Metastatic Liver Carcinoma in the Adrenal Gland (tissue), 2 donors: ENCODE data around the gene REL.

DNA sequence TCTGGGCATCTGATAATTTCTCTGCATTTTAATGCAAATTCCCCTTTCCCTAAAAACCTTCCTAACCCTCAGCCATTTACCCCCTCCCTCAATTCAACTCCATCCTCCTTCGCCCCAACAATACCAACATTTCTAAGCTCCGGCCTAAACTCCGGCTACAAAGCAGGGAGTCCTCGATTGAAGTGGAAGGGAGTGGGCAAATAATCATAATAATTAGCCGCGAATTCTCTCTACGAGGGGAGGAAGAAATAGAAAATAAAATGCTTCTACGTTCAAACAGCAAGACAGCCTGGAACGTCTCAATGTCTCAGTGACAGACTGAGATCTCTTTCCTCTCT, 4.6 kb downstream of the BCL11A start:
- PRO-cap, 2 experiments: no peak in any of the 2 experiments

- PRO-cap, 2 experiments: no peak in any of the 2 experiments
These were observed 2.3 kb downstream of the BCL11A start for GRCh38 chr2:60551166-60551626.

DNA sequence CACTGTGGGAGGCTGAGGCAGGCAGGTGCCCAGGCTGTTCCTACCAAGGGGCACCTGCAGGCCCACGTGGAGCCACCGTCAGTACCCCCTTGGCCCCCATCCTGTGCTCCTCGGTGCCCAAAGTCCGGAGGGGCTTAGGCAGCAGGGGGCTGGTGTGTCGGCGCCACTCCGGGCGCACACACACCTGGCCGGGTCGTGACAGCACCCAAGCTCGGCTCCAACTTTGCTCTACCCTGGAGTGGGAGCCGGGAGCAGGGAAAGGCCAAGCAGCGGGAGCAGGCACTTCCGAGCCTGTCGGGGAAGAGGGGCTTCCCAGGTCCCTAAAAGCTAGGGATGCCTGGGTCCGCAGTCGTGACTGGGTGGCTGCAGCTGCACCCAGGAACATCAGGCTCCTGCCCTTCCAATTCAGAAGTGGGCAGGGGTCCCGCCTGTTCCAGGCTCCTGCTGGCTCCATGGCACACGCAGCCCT, 48.4 kb downstream of the PAPOLG start:
- PRO-cap, 2 experiments: no peak in any of the 2 experiments

DNA sequence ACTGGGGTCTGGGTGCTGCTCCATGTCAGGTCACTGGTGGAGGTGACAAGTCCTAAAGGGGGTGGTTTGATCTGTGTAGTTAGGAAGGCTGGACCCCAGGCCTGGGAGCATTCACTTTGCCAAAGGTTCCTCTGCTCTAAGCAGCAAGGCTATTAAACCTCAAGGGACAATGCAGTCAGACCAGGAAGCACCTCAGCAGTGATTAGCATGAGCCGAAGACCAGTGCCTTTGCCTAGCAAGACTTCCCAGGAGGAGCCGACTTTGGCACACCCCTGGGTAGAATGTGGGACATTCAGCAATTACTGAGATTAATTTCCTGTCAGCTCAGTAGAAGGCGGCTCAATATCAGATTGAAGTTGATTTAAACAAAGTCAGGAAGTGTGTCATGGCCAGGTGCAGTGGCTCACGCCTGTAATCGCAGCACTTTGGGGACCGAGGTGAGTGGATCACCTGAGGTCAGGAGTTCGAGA, 53.3 kb downstream of the PAPOLG start:
- PRO-cap, 2 experiments: no peak in any of the 2 experiments

DNA sequence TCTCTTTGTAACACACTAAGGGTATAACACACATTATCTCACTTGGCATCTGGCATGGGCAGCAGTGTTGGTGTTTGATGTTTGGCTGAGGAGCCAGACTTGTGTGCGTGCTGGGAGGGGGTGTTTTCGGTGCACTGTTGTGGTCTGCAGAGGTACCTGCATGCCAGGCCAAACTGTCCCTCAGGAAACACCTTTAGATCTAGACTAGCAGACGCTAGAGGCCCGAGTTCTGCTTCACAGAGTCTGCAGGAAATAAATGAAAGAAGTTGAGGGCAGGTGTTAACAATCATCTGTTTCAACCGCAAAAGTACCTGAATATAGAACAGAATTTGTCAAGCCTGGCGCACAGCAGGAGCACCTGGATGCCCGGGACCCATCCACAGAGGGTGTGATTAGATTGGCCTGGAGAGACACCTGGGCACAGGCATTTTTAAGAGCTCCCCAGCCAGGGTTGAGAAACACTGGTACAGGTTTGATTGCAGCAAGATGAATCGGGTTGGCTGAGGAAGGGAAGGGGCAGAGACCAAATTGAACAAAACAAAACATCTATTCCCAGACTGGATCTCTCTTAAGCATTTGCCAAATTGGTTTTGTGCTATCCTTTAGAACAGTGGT, 40.4 kb upstream of the REL start:
- PRO-cap, 2 experiments: no peak in any of the 2 experiments

DNA sequence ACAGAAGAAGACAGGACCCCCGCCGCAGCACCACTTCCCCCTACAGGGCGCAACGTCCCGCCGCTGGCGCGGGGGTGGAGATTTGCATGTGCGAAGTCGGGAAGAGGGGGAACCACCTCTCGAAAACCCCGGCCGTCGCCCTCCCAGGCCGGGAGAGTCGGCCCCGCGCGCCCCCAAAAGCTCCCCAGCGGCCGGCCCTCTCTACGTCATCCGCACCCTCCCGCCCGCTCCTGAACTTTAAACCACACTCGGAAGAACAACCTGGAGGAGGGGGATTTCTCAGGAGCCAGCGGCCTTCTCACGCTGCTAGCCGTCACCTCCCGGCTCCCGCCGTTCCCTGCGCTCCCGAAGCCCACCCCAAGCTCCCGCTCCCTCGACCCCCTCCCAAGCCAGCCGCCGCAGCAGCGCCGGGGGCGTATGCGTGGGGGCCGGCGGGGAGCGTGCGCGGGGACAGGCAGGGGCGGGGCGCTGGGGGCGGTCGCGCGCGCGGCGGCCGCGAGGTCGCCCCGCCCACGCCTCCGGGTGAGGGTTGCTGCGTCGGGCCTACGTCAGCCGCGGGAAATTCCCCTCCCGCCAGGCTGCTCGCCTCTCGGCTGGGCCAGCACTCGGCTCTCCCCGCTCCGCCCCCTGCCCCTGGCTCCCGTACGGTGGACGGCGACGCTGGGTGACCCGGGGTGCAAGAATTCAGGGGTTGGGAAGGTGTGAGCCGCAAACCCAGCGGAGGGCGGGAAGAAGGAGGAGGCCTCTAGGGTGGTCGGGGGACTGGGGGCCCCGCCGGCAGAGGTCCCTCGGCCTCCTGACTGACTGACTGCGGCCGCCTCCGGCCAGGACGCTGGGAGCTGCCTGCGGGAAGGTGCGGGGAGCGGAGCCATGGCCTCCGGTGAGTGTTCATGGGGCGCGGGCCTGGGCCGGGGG, at the start of gene REL:
REL (plus strand) TSS at position 604 of the 915 bp plus-strand sequence.
- PRO-cap, 2 experiments: peak in 2 of 2 experiments; most common plus-strand start position 679 of the sequence (in 2); most common minus-strand start position 212 of the sequence (in 2)

DNA sequence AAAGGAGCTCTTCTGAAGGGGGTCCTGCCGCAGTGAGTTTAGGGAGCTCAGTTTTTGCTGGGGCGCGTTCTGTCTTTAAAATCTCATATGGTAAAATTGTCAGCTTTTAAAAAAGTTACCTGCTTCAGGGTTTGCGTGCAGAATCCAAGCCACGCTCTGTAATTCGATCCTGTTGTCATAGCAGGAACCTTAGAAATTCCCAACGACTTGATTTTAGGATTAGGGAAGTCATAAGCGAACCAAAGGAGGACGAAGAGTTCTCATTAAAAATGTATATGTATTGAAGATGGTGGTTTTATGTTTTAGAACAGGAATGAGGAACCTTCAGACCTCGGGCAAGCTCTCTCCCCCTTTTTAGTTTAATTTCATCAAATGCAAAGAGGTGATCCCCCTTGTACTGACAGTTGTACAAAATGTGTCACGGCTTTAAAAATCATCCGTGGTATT, 535 bp downstream of the REL start:
- PRO-cap, 2 experiments: no peak in any of the 2 experiments

DNA sequence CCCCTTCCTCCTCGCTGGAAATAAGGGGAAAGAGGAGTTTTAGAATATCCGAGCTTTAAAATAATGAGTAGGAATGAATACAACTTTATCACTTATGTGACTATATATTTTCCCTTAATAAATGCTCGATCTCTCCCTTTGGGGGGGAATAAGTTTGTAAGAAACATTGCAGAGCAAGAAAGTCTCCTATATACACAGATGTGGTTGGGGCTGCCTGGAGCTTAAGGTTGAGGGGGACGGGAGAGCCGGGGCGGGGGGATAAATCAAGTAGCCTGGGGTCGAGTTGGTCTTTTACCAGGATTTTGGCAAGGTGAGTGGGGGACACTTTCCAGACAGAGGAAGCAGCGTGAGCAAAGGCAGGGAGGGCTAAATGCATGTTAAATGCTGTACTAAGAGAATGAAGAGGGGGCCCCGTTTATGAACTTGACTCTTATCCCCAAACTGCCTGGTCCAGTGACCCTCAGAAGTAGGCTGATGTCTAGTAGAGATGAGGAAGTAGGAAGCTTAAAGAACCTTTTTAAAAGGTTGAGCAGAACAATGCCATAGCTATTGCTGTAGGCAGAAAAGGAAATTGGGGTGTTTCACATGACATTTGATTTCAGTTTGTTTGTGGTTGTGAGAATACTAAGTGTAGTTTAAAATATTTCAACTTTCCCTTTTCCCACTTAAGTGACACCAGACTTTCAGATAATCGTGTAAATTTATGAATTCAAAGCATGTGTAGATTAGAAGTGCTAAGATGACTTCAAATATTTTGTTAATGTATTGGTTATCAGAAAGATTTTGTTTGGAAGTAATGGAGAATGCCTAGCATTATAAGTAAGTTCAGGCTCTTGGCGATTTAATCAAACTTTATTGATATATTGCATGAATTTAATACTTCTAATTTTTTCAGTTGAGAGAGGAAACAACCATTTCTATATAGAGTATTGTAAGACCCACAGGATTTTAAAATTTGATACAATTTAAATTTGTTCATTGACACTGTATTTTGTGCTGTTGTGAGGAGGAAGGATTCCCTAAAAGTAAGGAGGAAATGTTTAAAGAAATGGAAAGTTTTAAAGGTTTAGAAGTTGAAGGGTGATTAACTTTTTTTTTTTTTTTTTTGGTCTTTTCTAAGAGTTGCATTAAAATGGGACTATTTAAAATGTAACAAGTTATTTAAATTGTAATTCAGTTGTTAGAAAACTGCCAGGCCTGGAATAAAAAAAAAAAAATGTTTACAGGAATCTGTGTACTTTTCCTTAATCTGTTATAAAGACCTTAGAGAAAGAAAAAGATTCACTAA, 1.8 kb downstream of the REL start:
- PRO-cap, 2 experiments: no peak in any of the 2 experiments

DNA sequence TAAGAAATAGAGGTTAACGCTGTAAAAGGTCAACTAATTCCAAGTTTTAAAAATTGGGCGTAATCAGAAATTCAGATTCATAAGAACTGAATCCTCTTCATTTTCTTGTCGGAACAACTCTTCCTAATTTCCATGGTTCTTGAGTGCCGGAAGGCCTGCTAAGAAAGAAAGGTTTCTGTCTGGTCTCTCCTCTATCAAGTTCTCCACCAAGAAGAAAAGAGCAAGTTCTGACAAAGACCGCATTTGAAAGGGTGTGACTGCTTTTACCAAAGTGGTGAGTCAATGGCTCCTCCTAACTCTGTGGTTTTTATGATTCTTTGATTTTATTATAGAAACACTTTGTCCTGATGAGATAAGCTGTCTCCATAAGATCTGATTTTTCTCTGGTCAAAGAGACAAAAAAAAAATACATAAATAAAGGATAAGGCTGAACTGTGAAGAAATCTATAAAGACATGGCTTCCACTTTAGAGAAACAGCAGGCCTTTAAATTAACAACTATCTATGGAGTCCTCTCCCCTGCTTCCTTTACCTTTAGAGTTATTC, 67.5 kb downstream of the REL start:
- PRO-cap, 2 experiments: no peak in any of the 2 experiments

- PRO-cap, 2 experiments: no peak in any of the 2 experiments
These were observed 1.6 kb upstream of the PEX13 start for GRCh38 chr2:61015958-61016336.

- PRO-cap, 2 experiments: no peak in any of the 2 experiments
These were observed 38.3 kb downstream of the C2orf74 start for GRCh38 chr2:61200176-61200807.

DNA sequence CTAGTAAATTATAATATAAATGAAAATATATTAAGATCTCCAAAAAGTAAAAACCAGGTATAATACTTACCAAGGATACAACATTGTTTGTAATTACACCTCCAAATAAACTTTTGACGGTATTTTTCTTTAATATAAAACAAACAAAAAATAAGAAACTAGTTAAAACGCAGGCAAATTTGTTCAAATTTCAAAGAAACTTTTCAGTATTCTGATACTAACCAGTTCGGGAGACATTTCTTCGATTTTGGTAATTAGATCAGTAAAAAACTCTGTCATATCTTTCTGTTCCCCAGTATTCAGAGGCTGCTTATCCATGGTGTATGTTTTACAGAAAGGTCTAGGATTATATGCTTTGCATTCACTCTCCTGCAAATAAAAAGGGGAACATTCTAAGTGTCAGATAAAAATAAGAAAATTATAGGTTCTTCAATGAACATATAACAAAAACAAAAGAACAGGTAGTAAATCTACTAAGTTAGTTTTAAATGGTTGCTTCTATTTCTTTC, 95.0 kb downstream of the C2orf74 start:
- PRO-cap, 2 experiments: no peak in any of the 2 experiments

GRCh38 chr2:61421064-61421561, 49.8 kb downstream of the USP34 start:
- PRO-cap, 2 experiments: no peak in any of the 2 experiments

GRCh38 chr2:61460025-61460669, 10.7 kb downstream of the USP34 start:
- PRO-cap, 2 experiments: no peak in any of the 2 experiments

- PRO-cap, 2 experiments: peak in 2 of 2 experiments; most common plus-strand start chr2:61538810 (in 1); most common minus-strand start chr2:61538684 (in 1)
These were observed 317 bp upstream of the XPO1 start for GRCh38 chr2:61538413-61538933.

GRCh38 chr2:61538934-61539161, 692 bp upstream of the XPO1 start:
- PRO-cap, 2 experiments: peak in 1 of 2 experiments; most common plus-strand start chr2:61538989 (in 1)

DNA sequence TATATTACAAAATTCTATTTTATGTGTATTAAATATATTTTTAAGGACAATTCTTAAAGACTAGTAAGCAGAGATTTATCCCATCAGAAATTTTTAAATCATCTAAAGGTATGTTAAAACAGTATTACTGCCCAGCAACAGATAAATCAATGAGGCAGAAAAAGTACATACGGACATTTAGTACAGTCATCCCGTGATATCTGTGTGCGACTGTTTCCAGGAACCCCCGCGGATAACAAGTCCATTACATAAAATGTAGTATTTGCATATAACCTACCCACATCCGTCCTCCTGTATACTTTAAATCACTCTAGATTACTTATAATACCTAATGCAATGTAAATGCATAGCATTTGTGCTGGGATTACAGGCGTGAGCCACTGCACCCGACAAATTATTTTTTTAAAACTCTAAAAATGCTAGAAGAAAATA, 91.7 kb downstream of the FAM161A start:
- PRO-cap, 2 experiments: no peak in any of the 2 experiments

- PRO-cap, 2 experiments: no peak in any of the 2 experiments
These were observed 65.3 kb downstream of the COMMD1 start for GRCh38 chr2:61970878-61971110.

DNA sequence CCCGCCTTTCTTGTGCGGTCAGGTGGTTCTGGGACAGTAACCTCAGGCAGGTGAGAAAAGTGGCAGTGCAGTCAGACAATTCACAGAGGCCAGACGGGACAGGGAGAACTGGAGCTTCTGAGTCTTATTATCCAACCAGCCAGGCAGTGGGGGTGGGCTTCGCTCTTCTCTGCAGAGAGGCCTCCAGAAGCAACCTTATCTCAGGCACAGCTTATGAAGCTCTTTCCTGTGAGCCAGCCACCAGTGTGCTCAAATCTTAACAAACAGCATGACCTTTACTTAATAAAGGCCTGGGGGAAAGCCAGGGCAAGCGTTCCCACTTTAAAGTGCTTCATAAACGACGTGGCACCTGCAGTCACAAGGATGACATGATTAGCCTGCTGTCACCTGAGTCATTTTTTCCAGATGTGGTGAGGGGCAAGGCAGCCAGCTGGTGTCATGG, 109.7 kb downstream of the B3GNT2 start:
- PRO-cap, 2 experiments: no peak in any of the 2 experiments

DNA sequence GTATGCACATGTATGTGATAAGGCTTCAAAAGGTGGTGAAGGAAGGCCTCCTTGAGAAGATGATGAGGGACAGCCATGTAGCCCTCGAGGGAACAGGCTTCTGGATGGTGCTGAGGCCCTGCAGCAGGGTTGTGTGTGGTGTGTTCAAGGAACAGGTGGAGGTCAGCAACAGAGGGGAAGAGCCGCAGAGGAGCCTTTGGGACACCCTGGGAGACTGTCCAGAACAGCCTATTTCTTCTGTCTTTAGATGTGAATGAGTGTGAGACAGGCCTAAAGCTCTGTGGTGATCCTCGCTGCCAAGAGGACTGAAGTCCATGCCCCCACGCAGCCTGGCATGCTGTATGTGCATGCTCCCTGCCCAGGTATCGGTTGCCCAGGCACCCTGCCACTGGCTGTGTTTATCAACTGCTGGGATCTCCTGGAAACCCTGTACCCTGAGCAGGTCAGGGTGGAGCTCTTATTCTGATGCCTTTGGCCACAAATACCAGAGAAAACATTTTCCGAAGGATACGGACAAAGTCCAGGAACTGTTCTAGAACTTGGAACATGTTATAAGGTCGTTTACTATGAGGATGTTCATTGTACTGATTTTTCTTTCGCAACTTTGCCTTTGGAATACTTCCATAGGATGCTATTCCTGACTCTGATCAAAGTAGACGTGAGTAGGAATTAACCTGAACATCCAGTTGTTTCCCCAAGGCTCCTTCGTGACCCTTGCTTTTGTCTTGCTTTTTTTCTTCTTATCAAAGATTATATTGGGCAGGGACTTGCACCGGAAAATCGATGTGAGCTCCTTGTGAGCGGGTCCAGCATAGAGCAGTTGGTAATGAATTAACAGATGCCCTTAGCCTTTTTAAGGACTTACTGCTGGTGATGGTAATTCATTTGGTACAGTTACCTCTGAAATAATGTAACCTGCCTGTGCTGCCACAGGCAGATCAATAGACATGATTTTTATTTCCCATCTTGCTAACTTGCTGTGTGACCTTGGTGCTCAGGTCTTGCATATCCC, 55.3 kb downstream of the TMEM17 start:
- PRO-cap, 2 experiments: no peak in any of the 2 experiments